SJSA1 (cell line): Measurements from ENCODE around the genes CNPY3 and MEA1.

DNA sequence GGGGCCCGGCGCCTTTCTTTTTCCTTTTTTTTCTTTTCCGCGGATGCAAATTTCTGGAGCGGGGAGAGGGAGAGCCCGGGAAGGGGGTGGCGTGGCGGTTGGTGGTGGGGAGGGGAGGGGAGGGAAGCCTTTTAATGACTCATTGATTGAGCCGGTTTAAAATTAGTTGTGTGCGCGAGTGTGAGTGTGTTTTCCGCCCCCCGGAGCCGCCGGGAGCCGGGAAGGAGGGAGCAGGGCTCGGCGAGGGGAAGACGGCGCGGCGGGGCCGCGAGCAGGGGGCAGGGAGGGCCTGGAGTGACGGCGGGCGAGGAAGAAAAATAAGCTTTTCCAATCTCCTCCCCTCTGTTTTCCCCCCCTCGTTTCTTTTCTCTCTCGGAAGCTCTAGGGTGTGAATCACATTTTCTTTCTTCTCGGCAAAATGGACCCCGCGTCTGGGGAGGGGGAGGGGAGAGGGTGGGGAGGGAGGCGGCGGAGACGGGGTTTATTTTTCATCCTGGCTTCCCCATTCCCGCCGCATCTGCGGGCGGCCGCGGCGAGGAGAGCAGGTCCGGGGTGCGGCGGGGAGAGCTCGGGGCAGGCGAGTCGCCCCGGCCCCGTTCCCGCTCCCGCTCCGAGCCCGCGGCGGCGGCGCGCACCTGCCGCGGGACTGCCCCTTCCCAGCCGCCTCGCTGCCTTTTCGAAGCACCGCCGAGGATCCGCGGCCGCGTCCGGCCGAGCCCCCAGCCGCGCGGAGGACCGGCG is 857 bp downstream of the BICRAL start:
- RAMPAGE, long total RNA: no peak

DNA sequence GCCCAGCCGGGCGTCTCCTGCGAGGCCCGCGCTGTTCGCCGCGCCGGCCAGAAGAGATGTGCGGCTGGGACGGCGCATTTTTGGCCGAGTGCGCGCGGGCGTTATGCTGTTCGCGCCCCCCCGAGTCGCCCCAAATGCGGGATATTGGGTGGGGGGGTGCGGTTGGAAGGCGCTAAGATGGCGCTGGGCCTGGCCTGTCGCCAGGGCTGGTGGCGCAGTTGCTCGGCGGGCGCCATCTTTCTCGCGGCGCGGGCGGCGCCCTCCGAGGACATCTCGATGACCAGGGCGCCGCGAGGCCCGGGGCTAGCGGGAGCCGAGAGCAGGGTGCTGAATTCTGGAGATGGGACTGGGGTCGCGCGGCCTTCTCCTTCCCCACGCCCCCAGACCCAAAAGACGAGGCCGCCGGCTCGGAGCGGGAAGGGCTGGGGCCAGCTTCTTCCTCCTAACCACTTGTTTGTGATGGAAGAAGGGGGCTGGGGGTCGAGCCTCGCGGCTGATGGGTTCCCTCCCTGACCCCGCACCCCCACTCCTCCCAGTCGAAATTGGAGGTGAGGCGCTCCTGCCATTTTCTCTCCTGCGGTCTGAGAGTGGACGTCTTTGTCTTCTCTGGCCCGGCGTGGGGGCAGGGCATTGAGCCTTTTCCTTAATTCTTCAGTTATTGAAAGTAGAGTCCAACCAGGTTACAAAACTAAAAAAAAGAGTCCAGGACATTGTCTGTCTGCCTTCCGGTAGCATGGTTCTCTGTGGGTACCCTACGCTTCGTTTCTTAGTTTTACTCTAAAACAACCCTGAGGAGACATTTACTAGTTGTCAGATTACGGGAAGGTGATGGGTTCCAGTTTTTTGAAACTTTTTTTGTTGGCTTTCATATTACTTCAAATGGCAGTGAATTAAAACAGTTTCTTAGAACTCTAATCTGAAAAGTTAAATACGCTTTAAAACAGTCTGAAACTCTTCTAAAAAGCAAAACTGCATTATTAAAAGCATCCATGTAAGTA is 1.7 kb downstream of the BICRAL start:
- RAMPAGE, long total RNA: no peak

GRCh38 chr6:42786227-42786563 is 4.3 kb downstream of the BICRAL start:
- RAMPAGE, long total RNA: no peak

DNA sequence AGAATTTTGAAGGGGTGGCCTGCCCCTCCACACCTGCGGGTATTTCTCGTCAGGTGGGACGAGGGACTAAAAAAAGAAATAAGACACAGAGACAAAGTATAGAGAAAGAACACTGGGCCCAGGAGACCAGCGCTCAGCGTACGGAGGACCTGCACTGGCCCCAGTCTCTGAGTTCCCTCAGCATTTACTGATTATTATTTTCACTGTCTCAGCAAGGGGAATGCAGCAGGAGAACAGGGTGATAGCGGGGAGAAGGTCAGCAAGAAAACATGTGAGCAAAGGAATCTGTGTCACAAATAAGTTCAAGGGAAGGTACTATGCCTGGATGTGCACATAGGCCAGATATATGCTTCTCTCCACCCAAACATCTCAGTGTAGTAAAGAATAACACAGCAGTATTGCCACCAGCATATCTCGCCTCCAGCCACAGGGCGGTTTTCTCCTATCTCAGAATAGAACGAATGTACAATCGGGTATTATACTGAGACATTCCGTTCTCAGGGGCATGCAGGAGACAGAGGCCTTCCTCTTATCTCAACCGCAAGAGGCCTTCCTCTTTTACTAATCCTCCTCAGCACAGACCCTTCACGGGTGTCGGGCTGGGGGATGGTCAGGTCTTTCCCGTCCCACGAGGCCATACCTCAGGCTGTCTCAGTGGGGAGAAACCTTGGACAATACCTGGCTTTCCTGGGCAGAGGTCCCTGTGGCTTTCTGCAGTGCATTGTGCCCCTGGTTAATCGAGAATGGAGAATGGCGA is 3.2 kb upstream of the C6orf226 start:
- RAMPAGE, long total RNA: no peak

- RAMPAGE, long total RNA: no peak
Observed at GRCh38 chr6:42901469-42902208, 11.0 kb upstream of the C6orf226 start.

GRCh38 chr6:42929354-42929876 is at the start of gene CNPY3:
CNPY3 (plus strand) TSS chr6:42929480.
- RAMPAGE, long total RNA: start-site peak on the plus strand at chr6:42929429-42929528, 172 and 92 reads in 2 replicates

DNA sequence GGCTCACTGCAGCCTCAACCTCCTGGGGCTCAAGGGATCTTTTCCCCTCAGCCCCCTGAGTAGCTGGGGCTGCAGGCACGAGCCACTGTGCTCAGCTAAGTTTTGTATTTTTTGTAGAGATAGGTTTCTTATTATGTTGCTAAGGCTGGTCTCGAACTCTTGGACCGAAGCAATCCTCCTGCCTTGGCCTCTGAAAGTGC is 10.7 kb downstream of the PPP2R5D start:
- RAMPAGE, long total RNA: no peak

DNA sequence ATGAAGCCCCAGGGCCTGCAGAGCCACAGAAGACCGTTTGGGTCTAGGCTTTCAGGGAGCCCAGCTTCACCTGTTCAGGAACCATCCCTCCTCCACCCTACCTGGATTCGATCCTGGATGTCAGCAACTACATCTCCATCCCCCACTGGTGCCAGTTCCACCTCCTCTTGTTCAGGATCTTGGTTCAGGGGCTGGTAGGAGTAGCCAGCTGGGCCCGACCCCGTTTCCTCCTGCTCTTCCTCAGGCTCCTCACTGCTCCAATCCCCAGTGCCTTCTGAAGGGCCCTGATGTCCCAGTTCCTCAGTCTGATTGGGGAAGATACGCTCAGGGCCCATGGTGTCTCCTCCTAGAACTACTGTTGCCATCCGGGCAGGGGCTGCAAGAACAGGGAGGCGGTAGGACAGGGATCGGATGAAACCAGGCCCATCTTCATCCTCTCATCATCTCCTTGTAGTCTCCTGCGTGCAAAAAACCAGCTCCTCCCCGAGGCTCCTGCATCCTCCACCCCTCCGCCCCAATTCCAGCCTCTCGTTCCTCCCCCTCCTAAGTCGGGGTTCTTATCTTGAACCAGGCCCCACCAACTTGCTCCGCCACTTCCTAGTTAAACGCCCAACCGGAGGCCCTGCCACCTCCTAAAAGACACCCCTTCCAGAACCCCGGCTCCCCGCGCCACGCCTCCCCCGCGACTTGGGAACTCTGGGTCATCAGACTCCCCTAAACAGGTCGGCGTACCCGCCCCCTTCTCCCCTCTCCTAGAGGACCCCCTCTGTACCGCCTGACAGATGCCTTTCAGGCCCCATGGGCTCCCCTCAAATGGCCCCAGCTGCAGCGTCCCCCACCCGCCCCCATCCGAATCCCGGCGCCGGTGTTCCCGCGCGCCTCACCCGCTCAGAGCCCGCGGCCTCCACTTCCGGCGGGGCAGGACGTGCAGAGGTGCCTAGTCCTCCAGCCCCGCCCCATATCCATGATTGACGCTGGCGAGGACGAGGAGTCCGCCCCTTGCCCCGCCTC is at the start of gene MEA1:
Gene MEA1, minus strand, starts transcription at position 933 of the 1,011 bp plus-strand sequence.
- RAMPAGE, long total RNA: start-site peak on the minus strand centred at position 887 of the sequence, 58 bp wide, 963 and 505 reads in 2 replicates

- RAMPAGE, long total RNA: no peak
Observed at GRCh38 chr6:43029697-43030517, 8.5 kb downstream of the RRP36 start.

GRCh38 chr6:43062527-43063118 is 3.2 kb downstream of the KLC4 start:
- RAMPAGE, long total RNA: no peak

DNA sequence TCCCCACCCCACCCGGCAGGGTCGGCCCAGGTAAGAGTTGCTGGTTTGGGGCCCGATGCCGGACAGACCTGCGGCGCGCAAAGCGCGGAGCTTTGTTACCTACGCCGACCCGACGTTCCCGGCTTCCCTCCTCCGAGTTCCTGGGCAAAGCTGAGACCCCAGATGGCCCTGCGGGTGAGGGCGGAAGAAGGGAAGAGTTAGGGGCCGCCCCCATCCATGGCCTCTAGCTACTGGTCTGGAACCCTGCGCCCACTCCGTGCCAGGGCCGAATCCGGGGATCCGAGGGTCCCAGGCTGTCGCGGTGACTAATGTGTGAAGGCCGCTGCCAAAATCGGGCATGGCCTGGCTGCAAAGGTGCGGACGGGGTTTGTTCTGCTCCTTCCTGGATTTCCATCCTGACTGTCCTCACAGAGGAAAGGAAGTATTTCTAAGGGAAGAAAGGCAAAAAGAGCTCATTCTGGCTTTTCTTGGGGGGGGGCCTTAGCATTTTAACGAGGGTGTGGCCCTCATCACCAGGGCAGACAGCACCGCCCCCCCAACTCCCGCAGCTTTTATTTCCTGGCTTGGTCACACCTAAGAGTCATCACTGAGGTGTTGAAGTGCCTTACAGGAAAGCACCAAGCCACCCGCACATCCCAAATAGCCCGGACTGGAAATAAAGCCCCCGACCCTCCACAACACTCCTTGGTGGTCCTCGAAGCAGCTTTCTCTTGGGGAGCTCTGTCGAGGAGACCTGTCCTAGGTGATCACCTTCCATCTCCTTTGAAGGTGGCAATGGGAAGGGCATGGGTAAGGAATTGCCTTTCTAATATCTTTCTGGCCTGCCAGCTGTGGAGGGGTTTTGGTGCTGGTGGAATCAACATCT is 1.1 kb downstream of the PTK7 start:
- RAMPAGE, long total RNA: no peak

GRCh38 chr6:43090024-43091053 is 14.2 kb downstream of the PTK7 start:
- RAMPAGE, long total RNA: no peak

DNA sequence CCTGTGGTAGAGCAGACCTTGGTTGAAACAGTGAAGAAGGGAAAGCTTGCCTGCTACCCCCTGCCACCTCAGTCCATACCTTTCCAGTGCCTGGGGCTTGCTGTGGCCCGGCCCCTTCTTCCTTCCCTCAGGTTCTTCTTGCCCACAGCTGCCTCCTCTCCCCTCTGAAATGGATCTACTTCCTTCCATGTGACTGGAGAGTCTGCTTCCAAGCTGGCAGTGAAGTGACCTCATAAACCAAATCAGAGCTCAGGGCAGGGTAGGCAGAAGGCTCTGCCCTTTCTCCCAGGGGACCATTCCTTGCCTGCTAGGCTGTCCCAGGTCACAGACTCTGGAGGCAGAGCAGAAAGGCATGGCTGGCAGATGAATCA is 23.8 kb upstream of the SRF start:
- RAMPAGE, long total RNA: no peak

DNA sequence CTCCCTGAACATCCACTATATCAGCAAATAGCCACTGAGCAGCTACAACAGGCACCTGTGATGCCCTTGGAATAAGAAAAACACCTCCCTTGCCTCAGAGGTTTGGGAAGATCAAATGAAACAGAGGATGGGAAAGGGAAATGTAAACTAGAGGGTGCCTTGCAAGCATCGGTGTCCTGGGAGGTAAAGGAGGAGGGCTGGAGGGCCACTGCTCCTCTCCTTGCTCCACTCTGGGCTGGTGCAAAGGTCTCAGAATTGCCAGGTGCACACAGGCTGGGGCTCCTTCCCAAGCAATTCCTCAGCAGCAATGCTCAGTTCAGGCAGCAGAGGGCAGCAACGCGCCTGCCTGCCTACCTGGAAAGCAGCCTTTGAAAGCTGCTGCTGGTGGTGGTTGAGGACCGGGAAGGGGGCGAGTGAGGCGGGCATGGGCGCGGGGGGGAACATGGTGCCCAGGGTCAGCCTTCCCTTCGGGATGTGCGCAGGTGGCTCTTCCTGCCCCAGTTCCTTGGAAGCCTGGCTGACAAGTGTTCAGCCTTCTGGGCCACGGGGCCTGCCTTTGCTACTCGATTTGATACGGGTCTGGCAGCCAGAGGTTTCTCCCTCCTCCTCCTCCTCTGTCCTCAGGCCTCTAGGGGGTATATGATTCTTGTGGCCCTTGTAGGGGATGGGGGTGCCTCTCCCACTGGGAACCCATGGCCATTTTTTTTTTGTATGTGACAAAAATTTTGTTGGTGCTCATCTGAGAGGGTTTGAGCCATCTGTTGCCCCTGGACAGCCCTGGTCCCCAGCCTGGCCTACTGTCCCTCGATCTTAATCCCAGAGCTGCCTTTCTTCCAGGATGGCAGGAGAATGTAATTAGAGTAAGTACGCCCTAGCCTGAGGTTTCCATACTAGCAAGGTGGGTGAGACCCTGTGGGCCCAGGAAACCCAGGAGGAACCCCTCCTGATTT is 20.2 kb downstream of the MRPS18A start:
- RAMPAGE, long total RNA: no peak

- RAMPAGE, long total RNA: no peak
Observed at GRCh38 chr6:43686605-43687419, 779 bp downstream of the MRPS18A start.

DNA sequence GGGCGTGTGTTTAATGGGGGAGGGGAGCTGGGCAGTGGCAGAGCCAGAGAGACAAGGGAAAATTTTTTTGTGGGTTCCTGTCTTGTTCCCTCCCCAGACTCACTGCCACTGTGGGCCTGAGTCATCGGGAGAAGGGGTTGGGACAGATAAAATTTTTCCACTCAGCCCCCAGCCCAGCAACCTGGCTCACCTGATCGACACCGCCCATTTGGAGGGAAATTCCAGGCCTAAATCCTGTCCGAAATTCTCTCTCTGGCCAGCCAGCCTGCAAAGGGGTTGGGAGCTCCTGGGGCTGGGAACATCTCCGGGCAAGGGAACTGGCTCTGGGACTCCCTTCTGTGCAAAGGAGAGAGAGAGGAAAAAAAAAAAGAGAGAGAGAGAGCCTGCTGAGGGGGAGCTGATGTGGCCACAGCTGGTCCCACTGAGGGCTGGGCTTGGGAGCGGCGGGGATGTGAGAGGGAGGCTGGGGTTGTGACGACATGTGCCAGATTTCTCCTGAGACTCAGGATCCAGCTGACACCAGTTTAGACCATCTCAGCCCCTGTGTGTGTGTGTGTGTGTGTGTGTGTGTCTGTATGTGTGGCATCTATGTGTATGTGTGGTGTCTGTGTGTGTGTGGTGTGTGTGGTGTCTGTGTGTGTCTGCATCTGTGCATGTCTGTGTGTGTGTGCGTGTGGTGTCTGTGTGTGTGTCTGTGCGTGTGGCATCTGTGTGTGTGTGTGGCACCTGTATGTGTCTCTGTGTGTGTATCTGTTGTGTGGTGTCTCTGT is 32.3 kb upstream of the VEGFA start:
- RAMPAGE, long total RNA: no peak

- RAMPAGE, long total RNA: no peak
Observed at GRCh38 chr6:43774613-43775321, 4.8 kb downstream of the VEGFA start.

DNA sequence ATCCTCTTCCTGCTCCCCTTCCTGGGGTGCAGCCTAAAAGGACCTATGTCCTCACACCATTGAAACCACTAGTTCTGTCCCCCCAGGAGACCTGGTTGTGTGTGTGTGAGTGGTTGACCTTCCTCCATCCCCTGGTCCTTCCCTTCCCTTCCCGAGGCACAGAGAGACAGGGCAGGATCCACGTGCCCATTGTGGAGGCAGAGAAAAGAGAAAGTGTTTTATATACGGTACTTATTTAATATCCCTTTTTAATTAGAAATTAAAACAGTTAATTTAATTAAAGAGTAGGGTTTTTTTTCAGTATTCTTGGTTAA is 15.5 kb downstream of the VEGFA start:
- RAMPAGE, long total RNA: no peak

DNA sequence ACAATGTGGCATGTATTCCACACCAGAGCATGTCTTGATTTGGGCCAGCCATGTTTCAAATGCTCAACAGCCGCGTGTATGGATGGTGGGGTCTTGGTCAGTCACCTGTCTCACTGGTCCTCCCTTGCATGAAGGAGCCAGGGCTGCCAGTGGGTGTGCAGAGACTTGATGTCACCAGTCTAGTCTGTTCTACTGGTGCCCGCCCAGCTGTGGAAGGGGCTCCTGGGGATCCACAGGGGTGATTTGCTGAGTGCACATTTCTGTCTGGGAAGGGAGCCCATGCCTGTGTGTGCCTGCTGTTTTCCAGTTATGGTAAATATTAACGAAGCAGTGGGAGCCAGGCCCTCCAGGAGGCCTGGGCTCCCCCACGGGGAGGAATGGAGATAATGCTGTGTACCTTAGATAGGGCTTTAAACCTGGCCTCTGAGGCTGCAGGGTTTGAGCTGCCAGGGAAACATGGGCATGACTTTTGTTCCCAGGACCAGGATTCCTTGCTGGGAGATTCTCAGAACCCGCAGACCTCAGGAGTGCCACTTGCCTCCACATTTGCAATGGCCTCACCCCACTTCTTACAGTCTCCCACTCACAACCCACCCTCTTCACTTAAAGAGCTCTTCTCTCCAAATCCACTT is 54.0 kb downstream of the VEGFA start:
- RAMPAGE, long total RNA: no peak

DNA sequence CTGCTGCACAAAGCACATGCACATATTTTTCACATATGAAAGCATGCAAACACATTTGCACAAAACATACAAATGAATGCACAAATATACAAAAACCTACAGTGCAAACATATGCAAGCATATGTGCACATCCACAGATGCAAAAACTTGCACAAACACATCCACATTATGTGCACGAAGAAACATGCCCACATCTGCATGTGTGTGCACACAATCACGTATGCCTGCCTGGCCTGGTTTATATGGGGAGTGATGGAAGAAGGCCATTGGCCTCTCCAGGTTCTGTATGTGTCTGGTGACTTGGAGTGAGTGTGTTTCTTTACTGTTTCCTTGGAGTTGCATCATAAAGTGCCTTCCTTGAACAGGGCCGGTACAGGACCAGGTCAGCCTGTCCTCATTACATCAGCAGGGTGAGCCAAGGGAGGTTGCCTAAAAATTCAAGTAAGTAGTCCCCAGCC is 140.6 kb downstream of the VEGFA start:
- RAMPAGE, long total RNA: no peak